NT2/D1 (cell line): ENCODE data around the gene ETV7.

- RRBS, 2 experiments: no CpG with 5 or more reads among the region's 18 CpGs
Observed at GRCh38 chr6:36118964-36120170, 10.9 kb upstream of the MAPK13 start.

GRCh38 chr6:36121973-36122622 is 8.2 kb upstream of the MAPK13 start:
- RRBS, 2 experiments: no CpG with 5 or more reads among the region's 7 CpGs

GRCh38 chr6:36196854-36197262 is 314 bp downstream of the BRPF3 start:
- RRBS, 2 experiments: 1 to 2% methylated on average over 28 of the region's 46 CpGs

- RRBS, 2 experiments: 97% methylated on average over 6 of the region's 19 CpGs; no CpG with 5 or more reads in 1 of the 2 experiments
Observed at GRCh38 chr6:36210816-36211742, 14.5 kb downstream of the BRPF3 start.

- RRBS, 2 experiments: no CpG with 5 or more reads among the region's 5 CpGs
Observed at GRCh38 chr6:36235313-36235800, 34.5 kb upstream of the PNPLA1 start.

DNA sequence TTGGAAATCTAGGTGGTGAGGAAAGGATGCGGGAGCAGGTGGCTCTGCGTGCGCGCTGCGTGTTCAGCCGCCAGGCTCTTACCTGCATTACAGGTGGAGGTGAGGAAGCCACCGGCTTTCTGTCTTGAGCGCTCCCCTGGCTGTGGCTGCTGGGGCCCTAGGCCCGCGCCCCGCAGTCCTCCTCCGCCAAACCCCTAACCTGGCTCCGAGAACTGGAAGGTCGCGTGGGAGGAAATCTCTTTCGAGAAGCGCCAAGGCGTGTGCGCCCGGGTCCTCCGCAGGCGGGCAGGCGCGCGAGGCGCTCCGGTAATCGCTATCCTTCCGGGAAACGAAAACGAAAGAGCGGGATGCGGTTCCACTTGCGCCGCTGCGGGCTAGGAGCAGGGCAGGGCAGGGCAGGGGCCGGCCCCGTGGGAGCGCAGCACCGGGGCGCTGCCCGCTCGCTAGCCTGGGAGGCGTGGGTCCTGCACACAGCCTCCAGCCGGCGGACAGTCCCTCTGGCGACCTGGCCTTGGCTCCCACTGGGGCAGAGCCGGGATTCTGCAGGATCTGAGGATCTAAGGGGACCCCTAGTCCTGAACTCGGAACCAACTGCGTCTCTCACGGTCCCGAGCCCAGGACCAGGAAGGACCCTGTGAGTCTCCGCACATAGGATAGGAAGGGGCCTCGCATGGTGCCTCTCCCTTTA is at the start of gene ETV7:
TSS of gene ETV7 (minus strand) at position 216 of the 688 bp plus-strand sequence.
- RRBS, 2 experiments: 6 to 22% methylated on average over 16 of the region's 54 CpGs

- RRBS, 2 experiments: no CpG with 5 or more reads among the region's 6 CpGs
Observed at GRCh38 chr6:36441287-36441844, 1.3 kb downstream of the PXT1 start.

DNA sequence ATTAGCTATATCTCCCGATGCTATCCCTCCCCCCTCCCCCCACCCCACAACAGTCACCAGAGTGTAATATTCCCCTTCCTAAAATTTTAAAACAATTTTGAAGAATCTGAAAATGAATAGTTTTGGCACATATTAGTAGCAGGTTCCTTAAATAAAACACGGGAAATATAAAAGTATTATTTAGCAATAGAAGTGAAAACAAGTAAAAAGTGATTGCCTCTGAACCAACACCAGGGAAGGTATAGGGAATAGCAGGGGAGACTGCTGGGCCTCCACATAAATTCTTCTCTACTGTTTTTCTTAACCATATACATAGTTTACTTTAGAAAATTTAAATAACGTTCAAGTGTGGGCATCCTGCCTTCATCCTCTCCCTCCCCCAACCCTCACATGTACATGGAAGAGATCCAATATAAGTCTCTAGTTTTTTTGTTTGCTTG is 31.4 kb downstream of the KCTD20 start:
- RRBS, 2 experiments: no CpG with 5 or more reads among the region's 3 CpGs

DNA sequence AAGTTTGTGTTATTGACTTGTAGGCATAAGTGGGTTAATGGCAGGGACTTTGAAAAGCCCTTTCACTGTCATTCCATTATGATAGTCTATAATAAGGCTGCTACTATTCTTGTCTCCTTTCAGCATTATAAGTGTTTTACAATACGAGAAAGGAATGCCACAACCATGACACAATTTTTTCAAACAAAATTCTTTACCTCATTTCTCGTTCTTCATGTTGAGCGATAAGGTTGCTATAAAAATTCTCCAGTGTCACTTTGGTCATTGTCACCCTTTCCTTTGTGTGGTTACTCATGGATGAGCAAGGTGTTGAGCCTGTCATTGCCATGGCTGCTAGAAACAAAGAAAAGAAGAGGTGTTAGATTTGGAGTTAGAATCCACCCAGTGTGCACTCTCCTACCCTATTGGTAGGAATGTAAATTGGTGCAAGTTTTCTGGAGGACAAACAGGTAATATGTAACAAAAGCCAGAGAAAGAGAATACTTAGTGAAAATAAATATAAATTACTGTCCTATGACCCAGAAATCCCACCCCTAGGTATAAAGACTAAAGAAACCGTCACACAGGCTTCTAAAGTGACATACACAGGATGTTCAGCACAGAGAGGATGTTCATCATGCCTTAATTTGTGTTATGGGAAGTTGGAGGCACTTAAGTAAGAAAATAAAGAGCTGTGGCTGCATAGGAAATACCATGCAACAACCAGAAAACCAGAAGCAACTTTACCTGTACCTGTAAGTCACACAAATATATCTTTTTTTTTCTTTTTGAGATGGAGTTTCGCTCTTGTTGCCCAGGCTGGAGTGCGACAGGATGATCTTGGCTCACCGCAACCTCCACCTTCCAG is 7.2 kb downstream of the STK38 start:
- RRBS, 2 experiments: no CpG with 5 or more reads among the region's 7 CpGs

DNA sequence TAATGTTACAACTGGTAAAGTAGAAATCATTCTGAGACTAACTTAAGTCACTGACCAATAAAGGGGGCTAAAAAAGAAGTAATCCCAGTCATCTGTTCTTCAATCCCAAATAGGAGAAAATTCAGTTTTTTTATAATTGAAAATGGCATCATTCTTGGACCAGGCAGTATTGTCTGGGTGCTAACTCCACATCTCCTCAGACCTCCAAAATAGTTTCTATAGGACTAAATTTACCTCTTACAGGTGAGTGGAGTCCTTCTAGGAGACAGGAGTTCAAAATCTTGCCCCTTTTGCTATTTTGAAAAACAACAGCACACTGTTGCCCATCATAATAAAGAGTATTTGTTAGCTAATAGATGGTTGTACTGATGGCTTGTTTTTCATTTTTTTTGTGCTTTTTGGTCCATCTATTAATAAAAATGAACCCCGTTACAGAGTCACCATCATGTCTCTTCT is 5.3 kb downstream of the SRSF3 start:
- RRBS, 2 experiments: no CpG with 5 or more reads among the region's 1 CpG

- RRBS, 2 experiments: no CpG with 5 or more reads among the region's 2 CpGs
Observed at GRCh38 chr6:36604965-36605161, 10.7 kb downstream of the SRSF3 start.

DNA sequence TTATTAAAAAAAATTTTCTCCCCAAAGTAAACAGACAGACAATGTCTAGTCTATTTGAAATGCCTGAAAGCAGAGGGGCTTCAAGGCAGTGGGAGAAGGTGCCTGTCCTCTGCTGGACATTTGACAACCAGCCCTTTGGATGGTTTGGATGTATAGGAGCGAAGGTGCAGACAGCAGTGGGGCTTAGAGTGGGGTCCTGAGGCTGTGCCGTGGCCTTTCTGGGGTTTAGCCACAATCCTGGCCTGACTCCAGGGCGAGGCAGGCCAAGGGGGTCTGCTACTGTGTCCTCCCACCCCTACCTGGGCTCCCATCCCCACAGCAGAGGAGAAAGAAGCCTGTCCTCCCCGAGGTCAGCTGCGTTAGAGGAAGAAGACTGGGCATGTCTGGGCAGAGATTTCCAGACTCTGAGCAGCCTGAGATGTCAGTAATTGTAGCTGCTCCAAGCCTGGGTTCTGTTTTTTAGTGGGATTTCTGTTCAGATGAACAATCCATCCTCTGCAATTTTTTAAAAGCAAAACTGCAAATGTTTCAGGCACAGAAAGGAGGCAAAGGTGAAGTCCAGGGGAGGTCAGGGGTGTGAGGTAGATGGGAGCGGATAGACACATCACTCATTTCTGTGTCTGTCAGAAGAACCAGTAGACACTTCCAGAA is 1.4 kb upstream of the CDKN1A start:
- RRBS, 2 experiments: no CpG with 5 or more reads among the region's 6 CpGs

- RRBS, 2 experiments: no CpG with 5 or more reads among the region's 5 CpGs
Observed at GRCh38 chr6:36688650-36689159, 8.9 kb upstream of the RAB44 start.

GRCh38 chr6:36825944-36826317 is 13.3 kb downstream of the CPNE5 start:
- RRBS, 2 experiments: no CpG with 5 or more reads among the region's 7 CpGs

- RRBS, 2 experiments: 4 to 6% methylated on average over 2 of the region's 21 CpGs
Observed at GRCh38 chr6:36838858-36839286, 372 bp downstream of the CPNE5 start.

DNA sequence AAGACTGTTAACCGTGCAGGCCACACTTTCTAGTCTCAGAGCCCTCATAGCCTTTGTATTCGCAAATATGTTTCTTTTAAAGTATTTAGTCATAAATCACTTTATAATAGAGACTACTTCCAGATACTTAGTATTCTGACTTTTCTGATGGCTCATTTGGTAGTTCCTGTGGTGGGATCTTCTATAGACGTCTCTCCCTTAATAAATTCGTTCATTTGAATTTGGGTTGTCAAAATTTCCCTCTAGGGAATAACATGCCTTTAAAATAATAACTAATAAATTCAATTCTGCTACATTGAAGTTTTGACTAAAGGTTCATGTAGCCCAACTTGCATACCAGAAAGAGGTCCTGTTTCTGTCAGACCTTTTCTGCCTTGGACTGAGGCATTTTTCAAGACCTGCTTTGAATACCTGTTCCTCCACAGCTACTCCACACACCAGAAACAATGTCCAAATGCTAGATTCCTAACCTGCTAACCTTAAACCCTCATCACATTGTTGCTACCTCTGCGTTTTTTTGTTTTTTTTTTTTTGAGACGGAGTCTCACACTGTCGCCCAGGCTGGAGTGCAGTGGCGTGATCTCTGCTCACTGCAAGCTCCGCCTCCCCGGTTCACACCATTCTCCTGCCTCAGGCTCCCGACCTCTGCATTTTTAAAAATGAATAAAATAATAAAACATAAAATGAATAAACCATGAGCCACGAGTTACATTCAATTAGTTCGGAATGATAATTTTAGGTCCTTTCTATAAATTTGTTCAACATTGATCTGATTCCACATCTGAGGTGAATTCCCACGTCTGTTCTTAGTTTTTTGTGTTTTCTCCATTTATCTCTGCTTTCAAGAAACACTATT is 1.1 kb downstream of the C6orf89 start:
- RRBS, 2 experiments: no CpG with 5 or more reads among the region's 14 CpGs

DNA sequence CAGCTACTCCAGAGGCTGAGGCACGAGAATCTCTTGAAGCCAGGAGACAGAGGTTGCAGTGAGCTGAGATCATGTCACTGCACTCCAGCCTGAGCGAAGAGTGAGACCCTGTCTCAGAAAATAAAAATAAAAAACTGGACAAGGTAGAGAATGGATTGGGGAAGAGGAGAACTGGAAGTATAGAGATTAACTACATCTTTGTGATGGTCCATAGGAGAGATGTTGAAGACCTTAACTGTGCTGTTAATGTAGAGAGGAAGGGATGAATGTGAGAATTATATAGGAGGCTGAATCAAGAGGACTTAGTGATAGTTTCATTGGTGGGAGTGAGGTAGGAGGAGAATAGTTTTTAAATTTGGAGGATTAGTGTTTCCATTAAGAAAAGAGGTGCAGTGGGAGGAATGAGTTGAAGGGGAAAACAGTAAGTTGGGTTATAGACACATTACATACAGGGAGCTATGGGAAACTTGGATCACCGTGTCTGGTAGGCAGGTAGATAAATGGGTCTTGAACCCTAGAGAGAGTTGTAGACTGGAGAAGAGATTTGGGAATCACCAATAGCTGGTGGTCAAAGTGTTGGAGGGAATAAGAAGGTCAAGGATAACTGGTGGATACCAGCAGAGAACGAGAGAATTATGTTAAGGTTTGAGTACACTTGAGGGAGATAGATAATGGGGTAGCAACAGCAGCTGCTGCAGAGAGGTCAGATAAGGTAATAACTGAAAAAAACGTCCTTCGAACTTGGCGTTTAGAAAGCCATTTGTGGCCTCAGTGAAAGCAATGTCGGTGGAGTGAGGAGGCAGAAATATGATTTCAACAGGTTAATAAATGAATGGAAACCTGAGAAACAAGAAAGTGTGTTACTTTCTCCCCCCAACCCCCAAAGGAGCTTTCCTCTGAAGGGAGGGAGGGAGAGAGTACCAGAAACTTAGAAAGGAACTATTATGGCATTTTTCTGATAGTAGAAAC is 3.0 kb downstream of the C6orf89 start:
- RRBS, 2 experiments: no CpG with 5 or more reads among the region's 8 CpGs

- RRBS, 2 experiments: no CpG with 5 or more reads among the region's 10 CpGs
Observed at GRCh38 chr6:37007399-37008057, 2.1 kb downstream of the FGD2 start.

DNA sequence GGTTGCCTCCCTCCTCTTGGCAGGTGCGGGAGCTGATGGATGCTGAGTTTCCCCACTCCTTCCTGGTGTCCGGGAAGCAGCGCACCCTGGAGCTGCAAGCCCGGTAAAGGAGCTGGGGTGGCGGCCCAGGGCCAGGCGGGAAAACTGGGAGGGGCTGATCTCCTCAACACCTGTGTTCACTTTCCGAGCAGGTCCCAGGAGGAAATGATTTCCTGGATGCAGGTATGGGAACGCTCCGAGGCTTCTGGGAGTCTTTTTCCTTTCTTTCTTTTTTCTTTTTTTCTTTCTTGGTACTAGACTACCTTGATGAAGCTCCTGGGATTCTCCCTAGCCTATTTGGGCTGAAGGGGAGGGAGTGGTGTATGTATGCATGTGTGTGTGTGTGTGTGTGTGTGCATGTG is 15.1 kb downstream of the FGD2 start:
- RRBS, 2 experiments: 90 to 98% methylated on average over 1 of the region's 9 CpGs

GRCh38 chr6:37073852-37074841 is 68.7 kb downstream of the FGD2 start:
- RRBS, 2 experiments: no CpG with 5 or more reads among the region's 12 CpGs